Mucosa of descending colon (tissue), 1 donor: ENCODE data around the genes FERMT1 and MKKS.

- PRO-cap, result bidirectional peak, plus-strand start at chr20:6123180, minus-strand start at chr20:6123040; bidirectional peak, plus-strand start at chr20:6123730, minus-strand start at chr20:6123592
These were observed at the start of gene FERMT1 for GRCh38 chr20:6122728-6123863. Gene FERMT1 (minus strand): TSS chr20:6123030.

GRCh38 chr20:6533645-6534613 lies 233.6 kb upstream of the BMP2 start:
- PRO-cap, result no peak

- PRO-cap, result unidirectional peak, plus-strand start at chr20:6681096
These were observed 86.6 kb upstream of the BMP2 start for GRCh38 chr20:6680901-6681362.

DNA sequence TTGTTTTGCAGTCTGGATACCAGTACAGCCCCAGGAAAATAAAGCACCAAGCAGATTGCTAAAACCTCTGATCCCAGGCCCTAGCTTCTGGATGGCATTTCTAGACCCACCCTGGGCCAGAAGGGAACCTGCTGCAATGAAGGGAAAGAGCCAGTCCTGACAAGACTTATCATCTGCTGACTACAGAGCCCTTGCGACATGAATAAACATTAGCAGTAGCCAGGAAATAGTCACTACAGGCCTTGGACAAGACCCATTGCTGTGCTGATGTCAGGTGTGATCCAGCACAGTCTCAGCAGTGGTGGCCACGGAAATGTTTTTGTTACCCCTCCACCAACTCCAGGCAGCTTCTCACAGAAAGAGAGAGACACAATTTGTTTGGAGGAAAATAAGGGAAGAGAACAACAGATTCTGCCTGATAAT lies 399.3 kb downstream of the HAO1 start:
- PRO-cap, result no peak

- PRO-cap, result no peak
These were observed 82.1 kb downstream of the PLCB1 start for GRCh38 chr20:8214010-8214625.

DNA sequence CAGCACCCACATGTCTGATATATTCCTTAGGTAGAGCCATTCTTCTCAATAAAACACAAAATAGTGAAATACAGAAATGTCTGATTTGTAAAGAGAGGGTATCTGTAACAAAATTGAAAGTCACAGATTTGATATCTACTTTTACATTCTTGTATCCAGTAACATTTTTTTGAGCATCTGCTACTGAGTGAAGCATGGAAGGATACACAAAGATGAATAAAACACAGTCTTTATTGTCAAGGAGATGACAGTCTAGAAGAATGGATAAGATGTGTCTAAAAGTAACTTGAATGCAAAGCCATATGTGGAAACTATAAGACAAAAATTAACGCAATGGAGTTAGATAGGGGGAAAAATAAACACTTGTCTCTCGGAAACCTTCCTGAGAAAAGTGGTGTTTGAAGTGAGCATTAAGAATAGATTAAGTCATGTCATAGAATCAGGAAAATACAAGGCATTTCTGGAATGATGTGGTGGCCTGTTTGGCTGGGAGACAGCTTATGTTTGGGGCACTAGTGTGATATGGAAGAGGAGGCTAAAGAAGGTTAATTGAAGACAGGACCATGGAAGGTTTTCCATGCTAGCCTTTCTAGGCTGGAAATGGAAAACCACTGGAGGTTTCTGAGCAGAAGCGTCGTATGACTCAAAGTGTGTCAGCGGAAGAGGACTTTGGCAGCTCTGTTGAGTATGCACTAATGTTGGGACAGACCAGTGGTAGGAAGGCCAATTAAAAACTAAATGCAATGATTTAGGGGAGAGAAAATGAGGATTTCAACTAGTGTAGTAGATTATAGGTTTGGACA lies 412.9 kb downstream of the PLCB1 start:
- PRO-cap, result no peak

GRCh38 chr20:9119865-9120134 lies 50.9 kb downstream of the PLCB4 start:
- PRO-cap, result no peak

- PRO-cap, result no peak
These were observed 211.1 kb downstream of the PLCB4 start for GRCh38 chr20:9279881-9280519.

GRCh38 chr20:9301580-9302338 lies 212.6 kb upstream of the LAMP5 start:
- PRO-cap, result no peak

DNA sequence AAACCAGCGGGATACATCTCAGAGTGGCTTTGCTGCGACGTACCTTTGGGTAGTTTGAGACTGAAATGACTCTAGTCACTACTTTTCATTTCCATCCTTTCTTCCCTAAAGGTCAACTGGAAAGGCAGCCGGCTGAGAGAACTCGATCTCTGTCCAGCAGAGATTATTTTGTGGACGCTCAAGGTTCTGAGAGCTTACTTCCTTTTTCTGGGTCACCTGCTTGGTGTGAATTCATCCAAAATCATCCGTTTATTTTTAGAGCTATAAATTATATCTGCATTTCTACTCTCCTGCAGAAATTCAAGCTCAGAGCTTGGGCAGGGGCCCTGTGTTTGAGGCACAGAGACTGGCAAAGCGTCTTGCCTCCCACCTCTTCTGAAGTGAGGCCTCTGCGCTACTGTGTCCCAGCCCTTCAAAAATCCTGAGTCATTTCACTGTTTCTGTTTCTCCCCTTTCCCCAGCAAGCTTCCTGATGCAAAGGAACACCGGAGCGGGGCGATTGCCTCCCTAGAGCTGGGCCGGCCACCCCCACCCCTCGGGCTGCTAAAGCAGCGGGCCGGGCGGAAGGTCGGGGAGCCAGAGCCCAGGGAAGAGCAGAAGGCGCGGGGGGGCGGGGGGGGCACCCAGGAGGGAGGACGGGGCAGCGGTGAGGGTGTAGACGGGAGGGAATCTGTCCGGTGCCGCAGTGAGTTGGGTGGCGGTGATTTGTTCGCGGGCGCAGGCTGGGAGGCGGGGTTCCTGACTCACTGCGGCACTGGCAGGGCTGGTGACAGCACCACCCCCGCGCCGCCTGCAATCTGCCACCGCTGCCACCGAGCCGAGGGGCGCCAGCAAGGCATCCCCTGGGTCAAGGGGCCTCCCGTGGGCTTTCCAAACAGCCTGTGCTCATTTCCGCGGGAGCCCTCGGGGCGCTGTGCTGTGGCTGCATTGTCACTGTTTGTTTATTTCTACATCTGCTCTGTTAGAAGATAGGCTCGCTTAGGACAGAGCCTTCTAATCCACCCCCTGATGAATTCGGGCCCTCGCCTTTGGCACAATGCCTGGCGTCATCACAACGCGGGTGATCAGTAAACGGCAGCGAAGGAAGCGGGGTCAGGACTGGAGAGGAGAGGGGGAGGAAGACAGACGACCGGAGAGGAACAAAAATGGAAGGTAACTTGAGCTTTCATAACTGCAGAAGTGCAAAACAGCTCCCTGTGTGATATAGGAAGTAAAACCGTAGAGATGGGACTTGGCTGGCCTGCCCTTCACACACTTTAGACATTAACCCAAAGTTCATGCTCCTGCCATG lies 46.5 kb upstream of the SNAP25 start:
- PRO-cap, result no peak

GRCh38 chr20:10433533-10434386 lies at the start of gene MKKS:
Gene MKKS (minus strand): TSS chr20:10434222.
- PRO-cap, result bidirectional peak, plus-strand start at chr20:10433791, minus-strand start at chr20:10433762; bidirectional peak, plus-strand start at chr20:10434285, minus-strand start at chr20:10434214

DNA sequence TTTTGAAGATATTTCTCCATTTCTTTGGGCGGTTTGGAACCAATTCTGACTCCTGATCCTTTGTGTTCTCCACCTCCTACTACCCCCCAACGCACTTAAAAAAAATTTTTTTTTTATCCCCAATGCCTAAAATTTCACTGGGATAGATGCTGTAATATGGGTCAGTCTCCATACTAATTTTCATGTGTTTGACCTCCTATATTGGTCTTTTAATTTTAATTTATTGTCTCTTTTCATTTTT lies 18.5 kb downstream of the SLX4IP start:
- PRO-cap, result unidirectional peak, minus-strand start at position 106 of the sequence

DNA sequence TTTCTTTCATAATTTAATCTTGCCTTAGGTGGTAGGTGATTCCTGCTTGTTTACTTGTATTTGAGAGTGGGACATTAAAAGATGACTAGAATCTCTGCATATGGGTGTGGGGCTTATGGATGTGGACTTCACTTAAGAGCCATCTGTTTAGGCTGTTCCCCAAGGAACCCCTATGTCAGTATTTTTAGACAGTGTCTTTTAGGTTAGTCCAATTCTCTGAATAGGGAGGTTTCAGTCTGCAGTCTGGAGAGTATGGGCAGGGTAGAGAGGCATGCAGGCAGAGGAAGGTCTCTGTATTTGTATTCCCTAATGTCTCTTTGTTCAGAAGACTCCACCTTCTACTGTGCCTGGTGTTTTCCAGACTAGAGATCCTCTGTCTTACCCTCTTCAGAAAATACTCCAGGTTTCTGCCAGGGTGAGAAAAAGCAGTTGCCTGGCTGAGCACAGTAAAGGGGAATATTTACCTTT lies 19.1 kb downstream of the SLX4IP start:
- PRO-cap, result no peak

DNA sequence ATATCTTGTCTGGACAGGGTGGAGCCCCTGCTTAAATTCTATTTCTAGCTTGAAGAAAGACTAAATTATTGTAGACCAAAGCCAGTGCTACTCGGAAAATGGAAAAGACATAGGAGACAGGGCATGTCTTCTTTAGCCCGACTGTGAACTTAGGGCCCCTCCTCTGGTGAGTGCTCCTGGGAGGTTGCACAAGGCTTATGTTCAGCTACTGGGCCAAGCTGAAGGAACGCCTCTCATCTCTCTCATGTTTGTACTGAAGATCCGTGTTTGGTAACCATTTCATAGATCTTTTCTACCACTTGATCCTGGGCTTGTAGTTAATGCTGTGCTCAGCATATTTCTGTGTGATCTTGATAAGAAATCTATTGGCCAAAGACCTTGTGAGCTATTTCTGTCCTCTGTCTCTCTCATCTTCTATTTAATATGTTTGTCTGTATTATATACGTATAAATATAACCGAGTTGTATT lies 70.3 kb downstream of the SLX4IP start:
- PRO-cap, result no peak

GRCh38 chr20:10511174-10511949 lies 76.3 kb downstream of the SLX4IP start:
- PRO-cap, result no peak

DNA sequence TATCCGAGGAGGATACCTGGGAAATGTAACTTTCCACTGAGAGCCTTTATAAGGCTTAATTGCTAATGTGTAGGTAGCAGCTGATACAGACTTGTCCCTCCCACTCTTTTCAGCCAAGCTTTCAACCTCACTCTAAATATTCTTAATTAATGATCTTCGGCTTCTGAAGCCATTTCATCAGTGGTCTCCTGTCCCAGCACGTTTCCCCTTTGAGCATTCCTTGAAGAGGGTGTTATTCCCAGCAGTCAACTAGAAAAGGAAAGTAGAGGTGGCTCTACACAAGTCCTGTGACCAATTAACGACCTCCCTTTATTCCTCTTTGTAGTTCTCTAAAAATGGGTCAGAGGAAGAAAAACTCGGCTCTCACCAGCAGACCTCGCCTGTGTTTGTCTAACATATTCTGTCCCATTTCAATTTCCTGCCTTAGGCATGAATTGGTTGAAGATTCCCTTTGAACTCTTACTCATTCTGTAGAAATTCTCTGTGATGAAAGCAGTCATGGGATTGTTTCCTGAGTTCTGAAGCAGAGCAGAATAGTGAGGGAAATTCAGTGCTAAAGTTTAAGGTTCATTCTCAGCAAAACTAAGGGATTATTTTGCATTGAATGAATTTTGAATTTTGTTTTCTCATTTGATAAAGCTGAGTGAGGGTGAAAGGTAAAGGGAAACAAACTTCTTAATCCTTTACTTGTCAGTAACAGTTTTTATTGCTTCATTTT lies 105.5 kb downstream of the SLX4IP start:
- PRO-cap, result bidirectional peak, plus-strand start at position 501 of the sequence, minus-strand start at position 388 of the sequence

GRCh38 chr20:10654194-10655114 lies 19.3 kb downstream of the JAG1 start:
- PRO-cap, result unidirectional peak, plus-strand start at chr20:10654879

DNA sequence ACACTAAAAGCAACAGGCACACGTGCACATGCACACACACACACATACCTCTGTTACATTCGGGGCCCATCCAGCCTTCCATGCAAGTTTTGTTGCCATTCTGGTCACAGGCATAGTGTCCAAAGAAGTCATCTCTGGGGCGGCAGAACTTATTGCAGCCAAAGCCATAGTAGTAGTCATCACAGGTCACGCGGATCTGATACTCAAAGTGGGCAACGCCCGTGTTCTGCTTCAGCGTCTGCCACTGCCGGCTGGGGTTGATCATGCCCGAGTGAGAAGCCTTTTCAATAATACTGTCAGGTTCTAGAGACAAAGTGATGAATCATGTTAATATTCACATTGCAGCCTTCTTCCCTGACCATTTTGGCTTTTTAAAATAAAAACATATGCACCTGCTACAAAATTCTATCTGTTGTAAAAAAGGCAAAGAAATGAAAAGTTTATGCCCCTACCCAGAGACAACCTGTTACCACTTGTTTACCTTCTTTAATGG lies 15.3 kb downstream of the JAG1 start:
- PRO-cap, result no peak

DNA sequence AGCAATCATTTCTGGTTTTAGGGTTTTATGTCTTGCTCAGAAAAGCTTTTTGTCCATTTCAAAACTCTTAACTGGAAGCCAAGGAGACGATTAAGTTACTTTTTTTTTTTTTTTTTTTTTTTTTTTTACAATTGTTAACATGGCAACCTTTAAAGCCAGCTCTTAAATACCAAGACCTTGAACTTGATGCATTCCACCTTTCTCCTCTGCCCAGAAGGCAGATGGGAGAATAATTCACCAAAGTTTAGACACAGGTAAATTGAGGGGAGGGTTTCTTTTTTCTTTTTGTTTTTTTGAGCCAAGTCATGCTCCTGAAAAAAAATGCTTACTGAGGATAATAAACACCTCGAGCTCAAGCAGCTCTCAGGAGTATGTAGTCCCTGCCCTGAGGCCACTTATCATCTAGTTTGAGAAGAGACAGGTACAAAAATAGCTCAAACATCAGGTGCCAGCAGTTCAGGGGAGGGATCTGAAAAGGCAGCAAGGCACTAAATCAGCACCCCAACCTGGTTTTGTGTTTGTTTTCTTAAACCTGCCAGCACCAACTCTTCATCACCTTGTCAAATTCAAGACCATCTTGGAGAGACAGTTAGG lies 14.2 kb downstream of the JAG1 start:
- PRO-cap, result no peak

DNA sequence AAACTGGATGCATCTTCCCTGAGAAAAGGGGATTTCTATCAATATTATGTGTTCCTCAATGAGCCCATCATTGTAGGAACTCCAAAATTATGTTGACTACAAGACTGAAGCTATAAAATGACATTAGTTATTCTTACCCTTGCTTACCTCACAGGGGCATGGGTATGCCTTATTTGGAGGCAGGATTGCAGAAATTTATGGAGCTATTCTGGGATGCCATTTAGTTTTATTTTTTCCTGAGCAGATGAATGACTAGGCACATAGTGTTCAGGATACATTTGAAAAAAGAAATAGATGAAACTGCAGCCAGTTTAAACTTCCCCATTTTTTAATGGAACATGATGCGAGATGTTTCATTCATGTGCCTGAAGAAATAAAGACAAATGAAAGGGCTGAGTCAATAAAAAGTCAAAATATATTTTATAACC lies 399.2 kb upstream of the JAG1 start:
- PRO-cap, result no peak